HCT116 (cell line): ENCODE measurements around a stretch of chr6.

DNA sequence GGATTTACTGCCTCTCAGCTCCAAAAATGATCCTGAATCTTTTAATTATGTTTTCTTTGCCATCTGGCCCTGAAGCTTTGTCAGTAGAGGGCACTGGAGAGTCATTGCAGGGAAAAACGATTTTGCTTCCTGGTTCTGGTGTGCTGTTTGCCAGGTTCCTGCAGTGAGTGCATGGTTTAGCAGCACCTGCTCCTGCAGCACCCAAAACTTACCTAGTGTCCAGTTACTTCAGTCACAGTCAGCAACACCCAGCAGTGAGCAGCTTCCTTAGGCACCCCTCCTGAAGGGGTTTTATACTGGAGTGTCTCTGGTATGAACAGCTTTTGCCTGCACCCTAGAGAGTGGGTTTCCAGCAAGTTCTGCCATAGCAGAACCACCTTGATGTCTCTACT is 6.0 kb upstream of the TRIM26 start:
- RRBS = no CpG with 5 or more reads among the region's 1 CpG

DNA sequence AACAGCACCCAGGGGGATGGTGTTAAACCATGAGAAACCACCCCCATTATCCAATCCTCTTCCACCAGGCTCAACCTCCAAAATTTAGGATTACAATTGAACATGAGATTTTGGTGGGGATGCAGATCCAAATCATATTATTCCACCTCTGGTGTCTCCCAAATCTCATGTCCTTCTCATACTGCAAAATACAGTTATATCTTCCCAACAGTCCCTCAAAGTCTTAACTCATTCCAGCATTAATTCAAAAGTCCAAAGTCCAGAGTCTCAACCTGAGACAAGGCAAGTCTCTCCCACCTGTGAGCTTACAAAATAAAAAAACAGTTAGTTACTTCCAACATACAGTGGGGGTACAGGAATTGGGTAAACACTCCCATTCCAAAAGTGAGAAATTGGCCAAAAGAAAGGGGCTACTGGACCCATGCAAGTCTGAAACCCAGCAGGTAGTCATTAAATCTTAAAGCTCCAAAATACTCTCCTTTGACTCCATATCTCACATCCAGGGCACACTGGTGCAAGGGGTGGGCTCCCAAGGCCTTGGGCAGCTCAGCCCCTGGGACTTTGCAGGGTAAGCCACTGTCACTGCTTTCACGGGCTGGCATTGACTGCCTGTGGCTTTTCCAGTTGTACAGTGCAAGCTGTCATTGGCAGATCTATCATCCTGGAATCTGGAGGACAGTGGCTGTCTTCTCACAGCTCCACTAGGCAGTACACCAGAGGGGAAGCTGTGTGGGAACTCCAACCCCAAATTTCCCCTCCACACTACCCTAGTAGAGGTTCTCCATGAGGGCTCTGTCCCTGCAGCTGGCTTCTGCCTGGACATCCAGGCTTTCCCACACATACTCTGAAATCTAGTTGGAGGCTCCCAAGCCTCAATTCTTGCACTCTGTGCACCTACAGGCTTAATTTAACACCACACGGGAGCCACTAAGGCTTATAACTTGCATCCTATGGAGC is 43.3 kb upstream of the TRIM39 start:
- RRBS = no CpG with 5 or more reads among the region's 2 CpGs

DNA sequence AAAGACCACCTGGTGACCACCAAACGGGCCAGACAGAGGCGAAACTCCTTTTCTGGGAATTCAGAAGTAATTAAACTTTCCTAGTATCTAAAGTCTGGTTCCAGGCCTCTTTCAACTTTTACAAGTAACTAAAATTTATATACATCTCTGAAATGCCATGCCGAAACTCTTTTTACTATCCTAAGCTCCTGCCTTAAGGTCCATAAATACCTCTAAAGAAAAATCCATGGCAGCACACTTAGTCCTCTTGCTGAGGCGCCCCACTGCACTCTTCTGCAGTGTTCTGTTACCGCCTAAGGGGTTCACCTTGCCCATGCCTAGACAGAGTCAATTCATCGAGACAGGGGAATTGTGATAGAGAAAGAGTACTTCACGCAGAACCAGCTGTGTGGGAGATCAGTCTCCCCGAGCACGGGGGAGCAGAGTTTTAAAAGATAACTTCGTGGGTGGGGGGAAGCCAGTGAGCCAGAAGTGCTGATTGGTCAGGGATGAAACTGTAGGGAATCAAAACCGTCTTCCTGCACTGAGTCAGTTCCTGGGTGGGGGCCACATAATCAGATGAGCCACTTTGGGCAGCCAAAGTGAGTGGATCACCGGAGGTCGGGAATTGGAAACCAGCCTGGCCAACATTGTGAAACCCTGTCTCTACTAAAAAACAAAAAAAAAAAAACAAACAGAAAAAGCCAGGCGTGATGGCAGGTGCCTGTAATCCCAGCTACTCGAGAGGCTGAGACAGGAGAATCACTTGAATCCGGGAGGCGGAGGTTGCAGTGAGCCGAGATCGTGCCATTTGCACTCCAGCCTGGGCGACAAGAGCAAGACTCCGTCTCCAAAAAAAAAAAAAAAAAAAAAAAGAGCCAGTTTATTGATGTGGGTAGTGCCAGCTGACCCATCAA is 4.3 kb upstream of the TRIM39 start:
- RRBS = no CpG with 5 or more reads among the region's 21 CpGs

DNA sequence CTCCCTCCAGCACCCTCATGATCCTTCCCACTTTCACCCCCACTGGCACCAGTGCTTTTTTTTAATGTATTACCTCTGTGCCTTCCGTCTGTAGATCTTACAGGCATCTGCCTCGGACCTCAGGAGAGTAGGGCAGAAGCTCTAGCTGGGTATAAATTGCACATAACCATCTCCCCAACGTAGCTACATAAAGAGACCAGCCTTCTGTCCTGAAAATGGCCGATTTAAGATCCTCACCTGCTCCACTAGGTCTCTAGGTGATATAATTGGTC is 330 bp upstream of the RPP21 start:
- RRBS = no CpG with 5 or more reads among the region's 4 CpGs

- RRBS = 6% methylated on average over 7 of the region's 79 CpGs
Observed at GRCh38 chr6:30489630-30490538, 575 bp downstream of the HLA-E start.

- RRBS = no CpG with 5 or more reads among the region's 3 CpGs
Observed at GRCh38 chr6:30542869-30543455, 13.3 kb downstream of the GNL1 start.

DNA sequence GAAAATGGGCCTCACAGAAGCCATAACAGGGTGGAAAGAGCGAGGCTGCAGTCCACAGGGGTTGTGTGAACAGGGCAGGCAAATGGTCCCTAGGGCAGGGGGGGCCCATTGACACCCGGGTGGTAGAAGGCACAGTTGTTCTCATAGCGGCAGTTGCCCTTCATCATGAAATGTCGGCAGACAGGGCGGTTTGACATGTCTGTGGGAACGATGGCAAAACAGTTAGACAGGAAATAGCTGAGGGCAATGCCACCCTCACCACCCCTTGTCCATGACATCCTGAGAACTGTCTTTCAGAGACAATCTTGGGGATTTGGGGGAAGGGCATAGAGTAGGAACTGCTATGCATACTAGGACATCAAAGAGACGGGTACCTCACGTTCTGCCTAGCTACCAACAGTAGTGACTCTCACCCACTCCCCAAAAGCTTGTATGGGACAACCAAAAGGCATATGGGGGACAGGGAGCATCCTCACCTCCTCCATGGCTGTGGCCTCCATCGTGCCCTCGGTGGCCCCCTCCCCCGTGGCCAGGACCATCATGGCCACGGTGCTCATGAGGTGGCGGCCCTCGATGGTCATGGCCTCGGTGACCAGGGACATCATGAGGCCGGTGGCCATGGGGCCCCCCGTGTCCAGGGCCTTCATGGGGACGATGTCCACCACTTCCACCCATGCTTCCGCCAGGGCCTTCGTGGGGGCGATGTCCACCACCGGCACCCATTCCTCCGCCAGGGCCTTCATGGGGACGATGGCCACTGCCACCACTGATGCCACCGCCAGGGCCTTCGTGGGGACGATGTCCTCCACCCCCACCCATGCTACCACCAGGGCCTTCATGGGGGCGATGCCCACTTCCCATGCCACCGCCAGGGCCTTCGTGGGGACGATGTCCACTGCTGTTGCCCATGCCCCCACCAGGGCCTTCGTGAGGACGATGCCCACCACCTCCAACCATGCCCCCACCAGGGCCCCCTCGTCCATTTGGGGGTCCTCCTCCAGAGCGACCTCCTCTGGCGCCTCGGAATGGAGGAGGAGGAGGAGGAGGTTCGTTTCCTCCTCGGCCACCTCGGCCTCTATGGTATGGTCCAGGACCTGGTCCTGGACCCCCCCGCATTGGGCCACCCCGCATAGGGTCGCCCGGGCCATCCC is 15.2 kb downstream of the PPP1R10 start:
- RRBS = no CpG with 5 or more reads among the region's 44 CpGs

- RRBS = no CpG with 5 or more reads among the region's 5 CpGs
Observed at GRCh38 chr6:30611327-30611971, 5.6 kb downstream of the PPP1R10 start.

DNA sequence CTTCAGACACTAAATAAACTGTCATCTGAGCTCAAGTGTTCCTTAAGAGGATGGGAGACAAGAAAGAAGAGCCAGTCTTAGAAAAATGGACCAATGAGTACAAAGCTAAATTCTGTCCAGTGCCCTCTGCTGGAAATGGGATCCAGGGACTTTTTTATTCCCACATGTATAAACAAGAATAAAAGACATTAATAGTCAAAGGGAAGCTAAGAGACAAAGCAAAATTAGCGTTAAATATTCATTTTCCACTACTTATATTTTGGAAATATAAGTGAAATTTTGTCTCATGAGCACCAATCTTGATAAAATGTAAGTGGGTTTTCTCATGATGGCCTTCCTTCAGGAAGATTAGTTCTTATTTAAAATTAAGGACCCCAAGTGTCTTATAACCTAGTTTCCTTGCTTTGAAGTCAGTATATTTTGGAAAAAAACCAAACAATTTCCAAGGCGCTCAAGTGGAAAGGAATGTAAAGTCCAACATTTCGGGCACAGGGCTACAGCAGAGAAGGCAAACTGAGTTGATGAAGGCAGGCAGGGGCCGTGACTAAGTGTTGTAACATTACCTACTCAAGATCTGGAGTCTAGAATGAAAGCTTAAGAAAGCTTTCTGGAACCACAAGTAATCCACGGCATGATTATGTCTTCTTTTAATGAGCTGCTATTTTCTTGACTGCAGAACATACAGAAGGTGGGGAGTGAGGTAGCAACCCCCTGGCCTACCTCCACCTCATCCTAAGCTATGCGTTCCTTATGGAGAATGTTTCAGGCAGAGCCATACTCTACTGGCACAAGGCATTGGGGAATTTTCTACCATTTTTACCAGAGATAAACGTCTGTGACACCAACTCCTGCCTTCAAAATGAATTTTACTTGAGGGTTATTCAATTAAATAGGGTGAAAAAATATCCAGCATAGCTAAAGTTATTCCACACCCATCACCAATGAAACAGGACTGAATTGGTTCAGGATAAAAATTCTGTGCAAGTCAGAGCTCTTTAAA is 4.4 kb downstream of the PPP1R10 start:
- RRBS = no CpG with 5 or more reads among the region's 7 CpGs

DNA sequence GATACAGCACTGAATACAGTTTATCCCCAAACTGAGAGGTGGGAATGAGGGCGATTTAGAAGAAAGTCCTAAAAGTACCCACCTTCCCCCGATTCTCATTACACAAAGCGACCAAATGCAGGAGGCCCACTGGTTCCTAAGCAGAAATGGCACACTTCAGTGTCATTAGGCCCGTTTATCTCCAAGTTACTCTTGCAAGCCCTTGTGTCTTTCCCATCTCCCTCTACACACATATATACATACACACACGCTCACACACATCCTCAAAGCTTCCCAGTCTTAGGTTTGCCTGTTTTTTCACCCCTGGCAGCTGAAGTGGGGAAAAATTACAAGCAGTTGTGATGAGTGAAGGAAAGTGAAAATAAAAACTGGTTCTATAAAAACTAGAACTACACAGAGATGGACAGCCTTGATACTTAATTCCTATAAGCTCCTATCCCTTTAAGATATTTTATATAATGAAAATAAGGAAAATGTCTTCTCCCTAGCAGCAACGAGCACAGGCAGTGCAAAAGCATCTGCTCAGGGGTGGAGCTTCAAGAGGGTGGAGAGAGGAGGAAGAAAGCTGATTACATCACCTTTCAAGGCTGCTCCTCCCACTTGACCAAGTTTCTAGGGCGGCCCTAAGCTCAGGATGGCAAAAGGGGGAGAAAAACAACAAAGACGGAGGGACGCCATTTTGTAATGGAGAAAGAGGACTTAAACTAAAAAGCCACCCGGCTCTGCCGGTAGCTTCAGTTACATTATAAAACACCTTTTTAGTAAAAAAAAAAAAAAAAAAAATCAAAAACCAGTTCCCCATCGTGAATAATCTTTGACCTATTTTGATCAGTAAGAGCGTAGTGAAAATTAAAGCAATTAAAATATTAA is 2.3 kb downstream of the PPP1R10 start:
- RRBS = no CpG with 5 or more reads among the region's 13 CpGs

- RRBS = no CpG with 5 or more reads among the region's 7 CpGs
Observed at GRCh38 chr6:30652712-30653888, 6.2 kb downstream of the C6orf136 start.

DNA sequence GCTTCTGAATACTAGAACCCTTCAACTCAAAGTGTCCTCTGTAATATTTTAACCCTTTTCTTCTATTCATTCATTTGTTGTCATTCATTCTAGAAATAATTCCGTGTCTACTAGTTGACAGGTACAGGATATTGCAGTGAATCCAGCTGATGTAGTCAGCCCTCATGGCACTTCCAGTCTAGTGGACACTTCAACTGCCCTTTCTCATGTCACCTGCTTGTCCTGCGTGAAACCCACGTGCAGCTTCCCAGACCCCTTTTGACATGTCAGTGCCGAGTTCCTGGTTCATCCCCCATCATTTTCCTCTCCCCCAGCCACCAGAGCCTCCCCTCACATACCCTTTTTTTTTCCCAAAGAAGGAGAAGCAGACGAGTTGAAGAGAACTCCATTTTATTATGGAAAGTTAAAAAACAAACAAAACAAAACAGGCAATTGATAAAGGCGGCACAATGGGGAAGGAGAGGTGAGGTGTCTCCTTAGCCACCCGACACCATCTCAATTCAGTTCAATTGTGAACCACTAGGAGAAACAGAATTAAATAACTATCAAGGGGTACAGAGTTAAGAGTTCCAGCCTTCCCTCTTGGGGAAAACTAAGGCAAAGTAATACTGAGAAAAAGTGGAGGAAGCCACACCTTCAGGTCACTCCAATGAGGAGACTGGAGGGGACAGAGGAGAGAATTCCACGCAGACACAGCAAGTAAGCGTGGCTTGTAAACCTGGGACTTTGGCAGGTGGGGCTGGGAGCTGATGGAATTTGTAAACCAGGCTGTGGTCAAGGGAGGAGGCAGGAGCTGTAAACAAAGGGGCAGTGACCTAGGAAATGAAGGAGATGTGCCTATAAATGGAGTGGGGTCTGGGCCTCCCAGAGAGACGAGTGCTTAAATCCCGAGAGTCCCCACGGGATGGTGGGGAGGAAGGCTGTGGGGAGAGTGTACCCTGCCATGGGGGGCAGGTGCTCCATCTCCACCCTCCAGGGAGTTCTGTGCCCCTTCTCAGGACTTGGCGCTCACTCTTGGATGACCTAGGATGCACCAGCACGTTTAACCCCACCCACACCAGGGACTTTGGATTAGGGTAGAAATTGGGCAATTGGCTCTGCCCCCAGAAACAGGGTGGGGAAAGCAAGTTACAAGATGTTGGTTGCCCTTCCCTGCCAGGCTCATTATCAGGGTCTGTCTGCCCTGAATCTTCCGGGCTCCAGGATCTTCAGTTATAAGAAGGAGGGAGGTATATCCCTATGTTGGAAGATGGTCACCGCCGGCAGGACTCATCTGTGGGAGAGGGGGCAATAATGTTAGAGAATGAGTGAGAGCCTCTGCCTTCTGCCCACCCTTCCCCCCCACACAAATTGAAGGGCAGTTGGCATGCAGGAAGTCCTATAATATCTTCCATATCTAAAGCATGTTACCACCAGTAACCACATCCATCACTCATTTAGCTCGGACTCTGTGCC is 3.7 kb upstream of the DHX16 start:
- RRBS = no CpG with 5 or more reads among the region's 18 CpGs

- RRBS = no CpG with 5 or more reads among the region's 3 CpGs
Observed at GRCh38 chr6:30707689-30708499, 9.2 kb downstream of the MDC1 start.

- RRBS = no CpG with 5 or more reads among the region's 6 CpGs
Observed at GRCh38 chr6:30724991-30725722, 5.0 kb downstream of the TUBB start.

DNA sequence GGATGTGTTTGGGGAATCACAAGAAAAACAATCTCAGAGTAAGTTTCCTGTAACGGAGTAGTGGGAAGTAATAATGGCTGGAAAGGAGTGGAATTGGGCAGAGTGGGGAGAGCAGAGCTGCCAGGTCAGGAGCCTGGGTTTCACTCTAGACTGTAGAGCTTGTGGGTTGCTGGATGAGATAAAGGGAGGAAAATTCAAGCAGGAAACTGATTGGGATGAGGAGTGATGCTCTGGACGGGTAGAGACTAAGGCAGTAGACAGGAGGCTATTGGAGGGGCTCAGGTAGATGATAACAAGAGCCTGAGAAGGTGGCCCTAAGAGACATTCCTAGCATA is 3.1 kb upstream of the IER3 start:
- RRBS = no CpG with 5 or more reads among the region's 2 CpGs

DNA sequence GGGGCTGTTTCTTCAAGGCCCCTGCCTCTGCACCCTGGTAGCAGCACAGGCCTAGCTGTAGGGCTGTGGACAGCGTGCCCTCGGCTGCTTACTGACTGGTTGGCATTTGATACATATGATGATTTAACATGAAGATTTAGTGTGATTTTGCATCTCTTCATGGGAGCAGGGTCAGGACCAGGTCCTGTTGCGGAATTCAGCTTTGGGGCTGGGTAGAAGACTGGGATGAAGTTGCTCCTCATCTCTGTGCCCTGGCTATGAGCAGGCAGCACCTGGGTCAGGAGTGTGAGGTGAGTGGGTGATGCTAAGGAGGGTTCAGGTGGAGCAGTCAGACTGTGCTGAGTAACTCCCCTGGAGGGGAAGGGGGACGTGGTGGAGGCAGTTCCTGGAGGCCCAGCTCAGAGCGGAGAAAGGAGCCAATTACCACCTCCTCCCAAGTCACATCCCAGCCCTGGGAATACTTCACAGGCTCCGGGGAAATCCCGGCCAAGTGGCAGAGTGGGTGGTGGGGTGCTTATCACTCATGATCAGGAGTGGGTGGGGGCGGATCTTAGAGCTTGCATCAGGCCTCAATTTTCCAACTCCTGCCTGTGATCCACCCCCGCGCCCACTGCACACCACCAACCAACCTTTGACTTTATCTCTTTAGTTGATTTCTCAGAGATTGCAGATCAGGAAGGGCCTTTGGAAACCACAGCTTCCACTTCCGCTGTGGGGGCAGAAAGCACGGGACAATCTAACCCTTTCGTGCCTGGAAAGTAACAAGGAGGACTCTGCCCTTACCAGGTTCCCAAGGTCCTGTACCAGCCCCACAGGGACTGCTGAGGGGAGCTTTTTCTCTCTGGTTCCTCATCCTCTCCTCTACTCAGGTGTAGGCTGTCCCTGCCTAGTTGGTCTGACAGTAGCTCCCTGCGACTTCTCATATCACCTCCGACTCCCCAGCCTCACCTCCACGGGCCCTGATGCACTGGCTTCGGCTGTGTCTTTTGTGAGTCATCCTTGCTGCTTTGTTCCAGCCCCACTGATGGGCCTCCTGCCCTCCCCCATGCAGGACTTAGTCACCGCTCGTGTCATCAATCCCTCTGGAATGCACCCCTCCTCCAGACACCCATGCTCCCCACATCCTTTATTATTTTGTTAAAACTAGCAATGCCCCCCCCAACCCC is 24.8 kb upstream of the IER3 start:
- RRBS = no CpG with 5 or more reads among the region's 19 CpGs

DNA sequence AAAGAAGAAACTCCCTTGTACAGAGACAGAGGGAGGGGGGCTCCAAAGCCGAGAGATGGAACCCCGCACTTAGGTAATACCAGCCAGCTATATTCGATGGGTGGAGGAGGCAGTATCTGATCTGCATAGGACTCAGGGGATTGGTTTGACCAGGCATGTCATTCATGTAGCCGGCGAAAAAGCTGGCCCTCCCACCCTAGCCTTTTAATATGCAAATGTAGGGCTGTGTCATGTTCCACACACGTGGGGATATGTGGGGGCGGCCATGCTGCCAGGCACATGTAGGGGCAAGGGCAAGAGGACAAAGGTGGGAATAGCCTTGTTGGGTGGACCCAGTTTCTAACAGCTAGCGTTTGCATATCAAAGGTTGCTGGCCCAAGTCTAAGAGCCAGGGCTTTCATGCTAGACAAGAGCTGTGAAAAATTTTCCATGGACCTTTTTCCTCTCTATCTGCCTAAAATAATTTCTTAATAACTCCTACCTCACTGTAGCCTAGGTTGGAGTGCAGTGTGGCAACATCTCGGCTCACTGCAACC is 39.1 kb upstream of the DDR1 start:
- RRBS = no CpG with 5 or more reads among the region's 9 CpGs

GRCh38 chr6:30847627-30848705 is 36.4 kb upstream of the DDR1 start:
- RRBS = no CpG with 5 or more reads among the region's 16 CpGs

GRCh38 chr6:30890212-30890773 is 6.0 kb downstream of the DDR1 start:
- RRBS = no CpG with 5 or more reads among the region's 8 CpGs

GRCh38 chr6:30914433-30914908 is 433 bp downstream of the VARS2 start:
- RRBS = 1% methylated on average over 2 of the region's 19 CpGs